Hair follicle dermal papilla cell (primary cell): ENCODE measurements around a stretch of chr5.

DNA sequence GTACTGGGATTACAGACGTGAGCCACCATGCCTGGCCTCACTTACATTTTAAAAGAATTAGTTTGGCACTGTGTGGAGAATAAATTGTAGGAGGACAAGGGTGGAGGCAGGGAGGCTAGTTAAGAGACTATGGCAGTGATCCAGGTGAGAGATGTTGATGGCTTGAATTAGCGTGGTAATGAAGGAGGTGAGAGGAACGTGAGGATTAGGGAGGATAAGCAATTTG lies 7.0 kb upstream of the SCAMP1 start:
- CAGE, long polyA plus RNA = no peak

- CAGE, long polyA plus RNA = no peak
Observed at GRCh38 chr5:78485362-78485819, 125.0 kb downstream of the SCAMP1 start.

- CAGE, long polyA plus RNA = no peak
Observed at GRCh38 chr5:78510976-78512147, 137.2 kb downstream of the LHFPL2 start.

DNA sequence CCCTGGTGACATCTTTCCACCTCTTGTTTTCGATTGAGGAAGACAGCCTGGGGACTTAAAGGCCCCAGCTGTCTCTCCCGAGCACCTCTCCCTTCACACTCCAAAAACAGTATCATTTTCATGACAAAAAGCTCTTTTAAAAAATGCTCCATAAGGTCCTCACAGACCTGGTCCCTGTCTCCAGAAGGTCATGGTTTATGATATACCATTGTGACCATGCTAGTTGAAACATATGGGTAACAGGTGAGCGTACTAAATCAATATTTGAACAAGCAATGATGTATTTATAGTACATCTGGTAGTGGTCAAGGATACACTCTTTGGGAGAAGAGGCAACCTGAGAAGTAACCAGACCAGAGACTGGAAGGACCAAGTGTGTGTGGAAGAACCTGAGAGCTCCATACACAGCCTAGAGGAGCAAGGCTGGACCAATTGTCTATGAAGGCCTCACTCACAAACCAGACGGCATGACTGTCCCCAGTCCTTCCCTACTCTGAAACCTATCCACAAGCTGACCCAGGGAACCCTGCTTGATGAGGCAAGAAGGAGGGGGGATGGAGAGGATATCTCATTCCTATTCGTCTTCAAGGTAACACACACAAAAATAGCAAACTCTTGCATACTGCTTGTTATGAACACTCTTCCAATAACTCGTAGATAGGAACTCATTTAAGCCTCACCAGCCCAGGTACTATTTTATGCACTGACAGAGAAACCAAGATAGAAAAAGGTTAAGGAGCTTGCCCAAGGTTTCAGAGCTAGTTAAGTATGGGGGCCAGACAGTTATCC lies 55.0 kb downstream of the LHFPL2 start:
- CAGE, long polyA plus RNA = no peak

- CAGE, long polyA plus RNA = no peak
Observed at GRCh38 chr5:78627529-78628015, 21.0 kb downstream of the LHFPL2 start.

DNA sequence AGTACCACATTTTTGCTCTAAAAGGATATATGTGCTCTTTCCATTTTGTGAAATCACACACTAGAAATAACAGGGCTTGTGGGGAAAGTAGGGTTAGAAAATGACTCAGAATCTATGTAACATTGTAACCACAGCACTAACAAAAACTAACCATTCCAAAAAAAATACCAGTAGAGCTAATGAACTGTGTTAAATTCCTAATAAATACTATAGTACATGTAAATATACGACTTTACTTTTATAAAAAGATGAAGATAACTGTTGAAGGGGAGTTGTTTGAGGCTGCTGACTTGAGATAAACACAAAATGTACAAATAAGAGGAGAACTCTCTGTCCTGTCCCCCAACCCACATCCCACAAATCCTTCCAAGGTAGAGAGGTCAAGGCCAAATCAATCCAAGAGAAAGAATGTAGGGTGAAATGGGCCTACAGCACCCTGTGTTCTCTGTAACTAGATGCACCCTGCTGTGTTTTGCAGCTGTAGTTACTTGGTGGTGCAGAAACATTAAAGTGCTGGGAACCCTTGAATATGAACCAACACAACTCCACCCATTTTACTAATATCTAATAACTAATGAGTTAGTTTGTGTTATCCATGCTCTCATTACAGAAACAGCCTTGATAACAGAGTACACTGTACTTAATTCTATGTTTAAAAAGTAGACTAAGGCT lies 1.9 kb upstream of the LHFPL2 start:
- CAGE, long polyA plus RNA = no peak

DNA sequence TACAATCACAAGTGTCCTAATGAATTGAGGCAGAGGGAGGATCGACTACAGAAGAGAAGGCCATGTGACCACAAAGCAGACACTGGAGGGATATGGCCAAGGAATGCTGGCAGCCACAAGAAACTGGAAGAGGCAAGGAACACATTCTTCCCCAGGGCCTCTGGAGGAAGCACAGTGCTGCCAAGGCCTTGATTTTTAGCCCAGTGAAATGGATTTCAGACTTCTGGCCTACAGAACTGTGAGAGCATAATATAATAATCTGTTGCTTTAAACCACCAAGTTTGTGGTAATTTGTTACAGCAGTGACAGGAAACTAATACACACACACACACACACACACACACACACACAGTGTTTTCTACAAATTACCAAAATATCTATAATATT lies 49.9 kb upstream of the LHFPL2 start:
- CAGE, long polyA plus RNA = no peak

DNA sequence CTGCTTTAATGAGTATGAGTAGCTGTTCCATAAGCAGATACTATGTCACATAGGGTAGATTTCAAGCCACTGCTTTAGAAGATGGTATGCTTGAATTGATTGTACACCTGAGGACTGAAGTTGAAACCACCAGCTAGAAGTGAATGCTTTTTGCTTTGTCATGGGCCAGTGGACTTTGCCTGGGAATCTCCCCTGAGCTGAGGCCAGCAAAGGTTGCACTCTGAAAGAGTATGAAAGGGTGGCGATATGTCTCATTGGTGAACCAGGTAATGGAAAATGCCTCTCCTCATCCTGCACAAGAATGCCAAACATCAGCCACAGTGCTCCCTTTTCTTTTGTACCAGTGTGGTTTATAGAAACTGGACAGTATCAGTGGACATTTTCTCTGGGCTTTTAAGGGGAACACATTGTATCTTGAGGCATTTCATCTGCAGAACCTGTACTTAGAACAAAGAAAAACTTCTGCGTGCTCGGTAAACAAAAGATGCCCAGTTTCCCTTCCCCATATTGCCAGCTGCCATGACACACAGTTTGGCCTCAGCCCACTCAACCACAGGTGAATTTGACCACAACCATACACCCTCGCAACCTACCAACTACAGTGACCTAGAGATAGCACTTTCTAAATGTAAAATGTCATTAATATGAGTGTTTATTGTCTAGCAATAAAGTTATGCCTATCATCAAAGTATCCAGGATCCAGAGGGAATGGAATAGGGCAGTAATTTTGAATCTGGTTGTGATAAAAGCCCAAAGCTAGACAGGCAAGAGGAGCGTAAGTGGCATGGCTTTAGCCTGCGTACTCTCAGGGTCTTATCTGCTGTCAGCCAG lies 79.4 kb upstream of the LHFPL2 start:
- CAGE, long polyA plus RNA = no peak

GRCh38 chr5:79026174-79026729 lies 41.1 kb upstream of the ARSB start:
- CAGE, long polyA plus RNA = no peak

DNA sequence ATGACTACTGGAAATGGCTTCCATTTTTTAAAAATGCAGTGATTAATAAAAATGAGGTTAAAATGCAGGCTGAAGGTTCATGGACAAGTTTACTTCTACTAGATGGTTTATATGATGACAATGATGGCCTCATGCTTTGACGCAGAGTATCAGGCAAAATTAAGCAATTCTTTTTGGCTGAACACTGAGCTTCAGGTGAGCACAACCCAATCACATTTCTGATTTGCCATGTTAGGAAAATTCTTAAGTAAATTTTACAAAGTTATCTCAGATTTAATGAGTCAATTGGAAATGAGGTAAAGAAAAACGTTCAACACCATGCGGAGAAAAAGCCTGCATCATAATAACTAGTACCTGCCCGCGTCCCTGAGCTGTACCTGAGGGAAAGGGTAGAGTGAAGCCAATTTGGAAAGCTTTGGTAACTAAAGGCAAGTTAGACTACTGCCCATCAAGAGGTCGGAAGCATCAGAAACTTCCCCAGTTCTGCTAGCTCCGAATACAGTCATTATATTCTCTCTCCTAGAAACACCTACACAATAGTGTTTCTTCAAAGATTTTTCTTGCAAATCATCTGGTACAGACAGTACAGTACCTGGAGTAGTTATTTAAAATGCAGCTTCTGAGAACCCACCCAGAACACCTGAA lies 22.1 kb downstream of the DMGDH start:
- CAGE, long polyA plus RNA = no peak

GRCh38 chr5:79071075-79071736 lies 1.6 kb downstream of the BHMT2 start:
- CAGE, long polyA plus RNA = no peak

- CAGE, long polyA plus RNA = no peak
Observed at GRCh38 chr5:79093870-79094634, 17.6 kb upstream of the BHMT start.

GRCh38 chr5:80255442-80255929 lies 362 bp downstream of the SERINC5 start:
- CAGE, long polyA plus RNA = no peak

DNA sequence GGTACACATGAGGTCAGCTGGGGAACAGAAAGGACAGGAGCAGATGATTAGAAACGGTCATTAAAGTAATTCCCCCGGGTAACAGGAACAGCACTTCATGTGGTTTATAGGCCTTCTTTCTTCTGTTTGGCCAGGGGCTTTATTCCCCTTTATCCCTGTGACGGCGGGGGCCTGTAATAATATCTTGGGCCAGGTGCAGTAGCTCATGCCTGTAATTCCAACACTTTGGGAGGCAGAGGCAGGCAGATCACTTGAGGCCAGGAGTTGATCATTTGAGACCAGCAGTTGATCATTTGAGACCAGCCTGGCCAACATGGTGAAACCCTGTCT lies 30.4 kb upstream of the MSH3 start:
- CAGE, long polyA plus RNA = no peak

- CAGE, long polyA plus RNA = no peak
Observed at GRCh38 chr5:80974666-80975521, 14.7 kb downstream of the RASGRF2 start.

- CAGE, long polyA plus RNA = no peak
Observed at GRCh38 chr5:81239763-81240028, 6.6 kb downstream of the CKMT2 start.

DNA sequence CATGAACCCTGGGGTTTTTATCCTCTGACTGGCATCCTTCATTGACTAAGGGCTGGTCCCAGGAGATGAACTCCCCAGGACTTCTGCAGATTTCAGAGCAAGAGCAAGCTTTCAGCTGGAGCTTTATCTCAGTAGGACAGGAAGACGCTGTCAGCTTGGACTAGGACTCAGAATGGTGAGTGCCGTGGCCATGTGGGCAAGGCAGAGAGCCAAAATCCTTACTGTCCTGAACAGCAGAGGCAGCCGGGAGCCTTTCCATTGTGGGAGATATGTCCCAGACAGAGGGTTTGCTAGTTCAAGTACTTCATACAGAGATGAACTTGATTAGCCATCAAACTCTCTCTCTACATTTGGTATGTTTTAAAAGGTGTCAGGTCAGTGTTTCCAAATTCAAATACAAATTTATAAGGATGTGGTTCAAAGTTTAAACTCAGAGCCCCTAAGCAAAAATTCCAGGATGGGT lies 3.3 kb upstream of the ACOT12 start:
- CAGE, long polyA plus RNA = no peak

- CAGE, long polyA plus RNA = no peak
Observed at GRCh38 chr5:81422616-81423165, 28.8 kb upstream of the ACOT12 start.

DNA sequence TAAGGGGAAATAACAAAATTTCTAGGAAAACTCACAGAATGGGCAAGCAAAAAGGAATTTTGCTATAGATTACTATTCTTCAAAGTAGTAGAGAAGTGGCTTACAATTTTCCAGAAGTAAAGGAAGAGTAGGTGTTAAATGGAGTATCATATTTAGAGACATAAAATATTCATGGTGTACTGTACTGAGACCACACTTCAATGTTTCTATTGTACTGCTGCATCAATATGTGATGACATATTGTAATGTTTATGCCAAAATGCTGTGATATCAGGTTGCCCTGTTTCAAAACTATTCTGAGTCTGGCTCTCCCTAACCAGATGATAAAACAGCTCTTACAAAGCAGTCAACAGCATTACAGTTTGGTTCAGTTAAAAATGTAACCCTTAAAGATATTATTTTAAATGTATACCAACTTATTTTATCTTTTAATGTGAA lies 30.8 kb upstream of the ACOT12 start:
- CAGE, long polyA plus RNA = no peak

DNA sequence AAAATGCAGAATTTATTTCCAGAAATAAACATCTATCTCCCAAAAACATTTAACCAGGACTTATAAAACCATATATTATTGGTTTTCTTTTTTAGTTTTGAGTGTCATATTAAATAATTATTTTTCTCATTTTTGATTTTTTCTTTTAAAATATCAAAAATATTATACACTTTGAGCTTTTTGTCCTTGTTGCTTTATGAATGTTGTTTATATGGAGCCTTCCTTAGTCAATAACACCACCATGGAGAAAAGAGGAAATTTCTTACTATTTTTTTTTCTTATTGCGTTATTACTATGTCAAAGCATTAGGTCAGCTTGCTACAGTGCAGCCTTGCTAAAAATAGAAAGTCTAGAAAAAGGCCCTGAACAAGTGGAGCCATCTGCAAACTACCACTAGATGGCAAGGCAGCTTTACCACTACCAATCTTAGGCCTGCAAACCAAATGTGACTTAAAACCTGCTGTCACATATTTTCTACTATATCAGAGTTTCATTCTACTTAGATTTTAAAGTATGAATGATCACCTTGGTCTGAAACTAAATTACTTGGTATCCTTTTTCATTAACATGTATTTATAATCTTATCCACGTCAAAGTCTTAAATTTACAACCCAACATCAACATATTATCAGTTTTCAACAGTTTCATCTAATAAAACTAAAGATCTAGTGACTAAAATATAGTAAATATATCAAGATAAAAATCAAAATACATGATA lies 113.0 kb upstream of the ACOT12 start:
- CAGE, long polyA plus RNA = no peak